Spleen (tissue), 7 donors: ENCODE measurements around a stretch of chr12.

DNA sequence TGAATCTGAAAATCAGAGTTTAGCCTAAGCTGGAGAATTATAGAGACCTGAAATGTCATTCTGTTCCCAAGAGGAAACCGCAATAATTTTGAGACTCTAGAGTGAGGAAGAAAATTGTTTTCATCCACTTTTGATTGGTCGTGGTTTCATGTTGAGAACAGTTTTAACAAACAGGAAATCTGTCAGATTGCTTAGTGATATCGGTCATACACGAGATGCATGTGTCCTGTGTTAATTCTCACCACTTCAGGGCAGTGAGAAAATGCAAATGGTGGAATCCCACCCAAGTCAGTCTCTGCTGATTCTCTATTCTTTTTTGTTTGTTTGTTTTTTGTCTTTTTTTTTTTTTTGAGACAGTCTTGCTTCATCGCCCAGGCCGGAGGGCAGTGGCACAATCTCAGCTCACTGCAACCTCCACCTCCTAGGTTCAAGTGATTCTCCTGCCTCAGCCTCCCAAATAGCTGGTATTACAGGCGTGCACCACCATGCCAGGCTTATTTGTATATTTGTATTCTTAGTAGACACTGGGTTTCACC is 1498.4 kb upstream of the TMEM132C start:
- PRO-cap, 4 experiments, result peak in 1 of 4 experiments; most common plus-strand start position 254 of the sequence (in 1); most common minus-strand start position 84 of the sequence (in 1)
- RAMPAGE, long total RNA, 4 experiments, result no peak in any of the 4 experiments

- PRO-cap, 4 experiments, result no peak in any of the 4 experiments
- RAMPAGE, long total RNA, 4 experiments, result no peak in any of the 4 experiments
Measured at GRCh38 chr12:127162812-127163012, 1104.3 kb upstream of the TMEM132C start.

DNA sequence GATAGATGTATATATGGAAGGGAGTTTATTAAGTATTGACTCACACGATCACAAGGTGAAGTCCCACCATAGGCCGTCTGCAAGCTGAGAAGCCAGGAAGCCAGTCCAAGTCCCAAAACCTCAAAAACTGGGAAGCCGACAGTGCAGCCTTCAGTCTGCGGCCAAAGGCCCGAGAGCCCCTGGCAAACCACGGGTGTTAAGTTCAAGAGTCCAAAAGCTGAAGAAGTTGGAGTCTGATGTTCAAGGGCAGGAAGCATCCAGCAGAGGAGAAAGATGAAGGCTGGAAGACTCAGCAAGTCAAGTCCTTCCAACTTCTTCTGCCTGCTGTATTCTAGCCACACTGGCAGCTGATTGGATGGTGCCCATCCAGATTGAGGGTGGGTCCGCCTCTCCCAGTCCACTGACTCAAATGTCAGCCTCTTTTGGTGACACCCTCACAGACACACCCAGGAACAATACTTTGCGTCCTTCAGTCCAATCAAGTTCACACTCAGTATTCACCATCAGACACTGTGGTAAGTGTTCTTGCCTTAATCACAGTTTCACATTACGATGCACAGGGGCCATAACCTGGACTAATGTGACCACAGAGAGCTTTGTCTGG is 1084.8 kb upstream of the TMEM132C start:
- PRO-cap, 4 experiments, result no peak in any of the 4 experiments
- RAMPAGE, long total RNA, 4 experiments, result no peak in any of the 4 experiments

- PRO-cap, 4 experiments, result no peak in any of the 4 experiments
- RAMPAGE, long total RNA, 4 experiments, result no peak in any of the 4 experiments
Measured at GRCh38 chr12:127488948-127489262, 778.1 kb upstream of the TMEM132C start.

- PRO-cap, 4 experiments, result no peak in any of the 4 experiments
- RAMPAGE, long total RNA, 4 experiments, result no peak in any of the 4 experiments
Measured at GRCh38 chr12:127623906-127624364, 643.0 kb upstream of the TMEM132C start.

DNA sequence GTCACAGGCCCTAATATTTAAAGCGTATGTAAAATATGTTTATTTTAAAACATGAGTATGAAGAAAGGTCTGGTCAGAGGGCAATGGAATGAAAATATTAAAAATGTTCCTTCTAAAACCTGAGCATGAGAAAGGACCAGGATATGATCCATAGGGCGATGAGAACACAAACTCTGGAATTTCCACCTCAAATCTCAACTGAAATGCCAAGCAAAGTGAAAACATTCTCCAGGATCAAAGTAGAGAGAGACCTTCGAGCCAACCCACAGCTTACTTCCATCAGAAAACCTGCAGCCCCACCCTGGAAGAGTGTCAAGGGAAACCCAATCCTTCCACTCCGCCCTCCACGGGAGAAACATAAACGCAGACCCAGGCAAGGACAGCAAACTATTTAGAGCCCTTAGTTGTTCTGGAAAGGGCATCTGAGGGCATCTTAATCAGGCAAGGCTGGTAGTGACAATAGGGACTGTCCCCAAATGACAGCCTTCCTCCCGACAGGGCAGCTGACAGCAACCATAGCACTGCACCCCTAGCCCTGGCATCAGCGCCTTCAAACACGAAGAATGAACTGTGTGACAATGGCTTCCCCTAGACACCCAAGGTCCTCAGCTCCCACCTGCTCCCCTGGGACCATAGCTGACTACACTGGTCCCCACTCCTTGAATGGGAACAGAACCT is 21.8 kb downstream of the SLC15A4 start:
- PRO-cap, 4 experiments, result no peak in any of the 4 experiments
- RAMPAGE, long total RNA, 4 experiments, result no peak in any of the 4 experiments

DNA sequence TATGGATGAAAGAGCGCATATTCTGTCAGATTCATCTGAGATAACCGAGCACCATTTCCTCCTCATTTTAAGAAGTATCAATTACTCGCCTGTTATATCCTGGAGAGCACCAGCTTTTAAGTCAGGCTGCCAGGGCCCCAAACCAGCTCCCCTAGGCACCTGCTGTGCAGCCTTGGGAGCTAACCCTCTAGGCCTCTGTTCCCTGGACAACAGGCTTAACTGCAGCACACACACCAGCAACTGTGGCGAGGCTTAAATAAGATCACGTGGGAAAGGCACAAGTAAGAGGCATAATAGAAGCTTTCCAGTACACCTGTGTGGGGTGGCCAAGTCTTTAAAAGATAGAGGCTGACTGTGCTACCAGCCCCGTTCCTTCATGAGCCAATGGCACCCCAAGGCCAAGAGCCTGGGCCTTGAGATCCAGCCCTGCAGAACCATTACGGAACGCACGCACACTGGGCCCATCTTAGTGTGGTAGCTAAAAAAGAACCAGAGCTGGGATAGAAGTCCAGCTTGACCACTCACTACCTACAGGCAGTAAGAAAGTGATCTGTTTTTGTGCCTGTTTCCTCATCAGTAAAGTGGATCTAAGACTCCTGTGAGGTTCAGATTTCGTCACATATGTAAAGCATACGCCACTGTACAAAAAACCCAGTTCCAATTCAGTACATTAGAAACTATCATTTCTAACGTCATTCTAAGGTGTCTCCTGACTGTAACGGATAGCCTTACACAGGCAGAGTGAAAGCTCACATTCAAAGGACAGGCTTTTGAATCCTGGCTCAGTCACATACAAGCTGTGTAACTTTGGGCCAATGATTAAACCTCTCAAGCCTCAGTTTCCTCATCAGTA is 3.8 kb downstream of the SLC15A4 start:
- PRO-cap, 4 experiments, result no peak in any of the 4 experiments
- RAMPAGE, long total RNA, 4 experiments, result no peak in any of the 4 experiments

- PRO-cap, 4 experiments, result no peak in any of the 4 experiments
- RAMPAGE, long total RNA, 4 experiments, result no peak in any of the 4 experiments
Measured at GRCh38 chr12:128973920-128974803, 120.9 kb downstream of the GLT1D1 start.

GRCh38 chr12:129109466-129109852 is 256.2 kb downstream of the GLT1D1 start:
- PRO-cap, 4 experiments, result no peak in any of the 4 experiments
- RAMPAGE, long total RNA, 4 experiments, result no peak in any of the 4 experiments

DNA sequence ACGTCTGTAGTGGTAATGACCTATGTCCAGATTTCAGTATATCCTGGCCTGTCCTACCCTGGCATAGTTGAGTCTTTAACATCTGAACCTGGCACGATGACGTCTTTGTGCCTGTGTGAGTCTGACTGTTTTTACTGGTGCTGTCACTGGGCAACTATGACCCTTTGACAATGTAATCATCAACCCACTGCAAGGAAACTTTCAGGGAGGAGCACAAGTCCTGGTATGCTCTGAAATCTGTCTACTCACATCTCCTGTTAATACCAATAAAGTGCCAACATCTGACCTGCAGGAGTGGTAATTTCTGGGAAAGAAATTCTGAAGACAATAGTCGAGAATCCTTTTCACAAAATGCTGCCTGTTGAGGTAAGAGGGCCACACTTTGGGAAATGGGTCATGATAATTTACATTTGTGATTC is 524.3 kb downstream of the TMEM132D start:
- PRO-cap, 4 experiments, result no peak in any of the 4 experiments
- RAMPAGE, long total RNA, 4 experiments, result no peak in any of the 4 experiments

DNA sequence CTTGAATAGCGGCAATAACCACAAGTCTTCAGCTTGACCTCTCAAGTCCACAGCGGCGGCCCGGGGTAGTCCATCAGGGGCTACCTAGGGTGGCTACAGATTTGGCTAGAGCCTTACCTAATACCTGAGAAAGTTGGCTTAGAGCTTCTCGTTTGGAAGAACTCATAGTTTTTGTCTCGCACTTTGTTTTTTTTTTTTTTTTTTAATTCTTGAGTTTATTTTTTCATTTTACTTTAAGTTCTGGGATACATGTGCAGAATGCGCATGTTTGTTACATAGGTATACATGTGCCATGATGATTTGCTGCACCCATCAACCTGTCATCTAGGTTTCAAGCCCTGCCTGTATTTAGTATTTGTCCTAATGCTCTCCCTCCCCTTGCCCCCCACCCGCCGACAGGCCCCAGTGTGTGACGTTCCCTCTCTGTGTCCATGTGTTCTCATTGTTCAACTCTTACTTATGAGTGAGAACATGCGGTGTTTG is 48.7 kb downstream of the FZD10 start:
- PRO-cap, 4 experiments, result peak in 1 of 4 experiments; most common minus-strand start position 197 of the sequence (in 1)
- RAMPAGE, long total RNA, 4 experiments, result no peak in any of the 4 experiments

DNA sequence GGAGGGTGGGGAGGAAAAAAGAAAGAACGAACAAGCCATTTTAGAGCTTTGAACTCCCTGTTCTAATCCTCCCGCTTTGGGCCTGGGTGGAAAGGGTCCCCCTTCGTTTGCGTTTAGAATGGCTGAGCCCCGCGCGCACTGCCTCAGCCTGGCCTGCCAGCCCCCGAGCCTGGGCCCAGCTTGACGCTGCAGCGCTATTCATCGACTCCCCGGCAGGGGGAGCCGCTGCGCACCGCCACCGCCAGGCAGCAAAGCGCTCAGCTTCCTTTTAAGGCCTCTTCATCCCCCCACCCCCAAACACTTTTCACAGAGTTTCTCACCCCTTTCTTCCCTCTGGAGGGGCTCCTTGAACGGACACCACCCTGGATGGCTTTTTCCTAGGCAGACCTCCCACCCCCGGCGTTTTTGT is 56.5 kb upstream of the PIWIL1 start:
- PRO-cap, 4 experiments, result no peak in any of the 4 experiments
- RAMPAGE, long total RNA, 4 experiments, result no peak in any of the 4 experiments

- PRO-cap, 4 experiments, result no peak in any of the 4 experiments
- RAMPAGE, long total RNA, 4 experiments, result no peak in any of the 4 experiments
Measured at GRCh38 chr12:130408181-130408525, 70.5 kb downstream of the PIWIL1 start.

DNA sequence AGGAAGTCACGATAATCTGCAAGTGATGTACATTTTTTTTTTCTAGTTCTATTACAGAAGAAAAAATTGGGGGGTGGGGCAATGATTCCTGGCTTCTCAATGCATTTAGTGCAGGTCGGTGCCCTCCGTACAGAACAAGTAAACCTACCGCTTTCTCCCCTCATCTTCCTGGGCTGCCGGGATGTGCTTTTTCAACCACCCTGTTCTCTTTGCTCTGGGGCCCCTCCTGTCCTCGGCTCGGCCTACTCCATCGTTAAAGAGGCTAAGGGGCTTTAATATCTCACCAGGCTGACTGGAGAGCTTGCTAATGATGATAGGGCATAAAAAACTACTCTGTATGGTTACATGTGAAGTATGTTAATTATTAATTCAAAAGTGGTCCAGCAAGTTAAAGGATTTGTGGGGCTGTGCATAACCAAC is 83.7 kb downstream of the RIMBP2 start:
- PRO-cap, 4 experiments, result no peak in any of the 4 experiments
- RAMPAGE, long total RNA, 4 experiments, result no peak in any of the 4 experiments

DNA sequence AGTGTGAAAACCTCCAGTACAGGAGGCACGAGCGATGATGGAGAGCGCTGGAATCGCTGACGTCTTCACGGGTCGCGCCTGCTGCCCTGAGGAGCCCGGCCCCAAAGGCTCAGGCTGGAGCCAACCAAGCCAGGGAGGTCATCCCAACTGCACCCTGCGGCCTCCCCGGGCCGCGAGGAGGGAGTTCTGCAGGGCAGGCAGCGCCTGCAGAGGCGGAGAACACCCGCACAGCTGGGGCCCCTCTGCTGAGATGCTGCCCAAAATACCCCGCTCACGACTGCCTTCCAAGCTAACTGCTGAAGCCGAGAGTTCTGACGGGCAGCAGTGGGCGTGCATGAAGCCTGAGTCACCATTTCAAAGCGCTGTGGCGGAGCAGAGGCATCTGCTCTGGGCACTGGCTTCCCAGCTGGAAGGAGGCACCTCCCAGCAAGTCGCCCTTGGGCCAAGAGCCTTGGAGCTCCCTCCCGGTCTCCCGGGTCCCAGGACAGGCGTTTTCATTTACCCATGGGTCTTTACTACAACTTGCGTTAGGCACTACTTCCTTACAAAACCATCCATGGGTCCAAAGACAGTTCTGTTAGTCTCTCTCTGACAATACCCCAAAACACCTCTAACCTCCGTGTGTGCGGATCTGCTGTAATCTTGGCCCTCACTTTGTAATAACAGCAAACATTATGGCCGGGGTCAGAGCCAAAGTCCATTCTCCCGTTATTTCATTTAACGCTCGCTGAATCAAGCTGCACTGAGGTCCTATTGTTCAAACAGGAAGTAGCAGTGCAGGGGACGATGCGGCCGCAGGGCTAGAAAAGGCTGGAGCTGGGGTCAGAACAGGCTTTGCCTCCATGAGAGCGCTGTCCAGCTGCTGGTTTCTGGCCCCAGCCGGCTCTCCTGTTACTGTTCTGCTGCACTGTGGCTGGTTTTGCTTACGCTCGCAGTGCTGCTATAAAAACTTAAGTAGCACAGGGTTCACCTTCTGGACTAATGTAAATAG is 60.2 kb upstream of the RIMBP2 start:
- PRO-cap, 4 experiments, result no peak in any of the 4 experiments
- RAMPAGE, long total RNA, 4 experiments, result no peak in any of the 4 experiments

- PRO-cap, 4 experiments, result no peak in any of the 4 experiments
- RAMPAGE, long total RNA, 4 experiments, result no peak in any of the 4 experiments
Measured at GRCh38 chr12:130924805-130925579, 28.7 kb upstream of the ADGRD1 start.

- PRO-cap, 4 experiments, result no peak in any of the 4 experiments
- RAMPAGE, long total RNA, 4 experiments, result no peak in any of the 4 experiments
Measured at GRCh38 chr12:130946092-130946516, 7.6 kb upstream of the ADGRD1 start.

GRCh38 chr12:130992314-130992990 is 38.7 kb downstream of the ADGRD1 start:
- PRO-cap, 4 experiments, result no peak in any of the 4 experiments
- RAMPAGE, long total RNA, 4 experiments, result no peak in any of the 4 experiments

DNA sequence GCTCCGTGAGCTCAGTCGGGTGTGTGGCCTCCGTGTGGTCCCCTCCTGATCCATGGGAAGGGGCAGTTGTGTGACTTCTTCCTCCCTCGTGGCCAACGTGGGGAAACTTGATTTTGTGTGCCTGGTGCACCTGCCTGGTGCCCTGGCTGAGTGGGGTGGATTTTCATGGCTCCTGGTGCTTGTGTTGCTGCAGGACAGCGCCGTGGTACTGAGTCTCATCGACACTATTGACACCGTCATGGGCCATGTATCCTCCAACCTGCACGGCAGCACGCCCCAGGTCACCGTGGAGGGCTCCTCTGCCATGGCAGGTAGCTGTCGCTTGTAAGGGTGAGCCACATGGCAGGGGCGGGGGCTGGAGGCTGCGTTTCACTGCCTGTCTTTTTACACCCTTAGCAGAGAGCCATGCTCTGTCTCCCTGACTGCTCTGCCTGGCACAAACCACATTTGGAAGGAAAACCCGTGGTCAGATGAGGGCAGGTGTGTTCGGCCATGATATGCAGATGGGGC is 49.3 kb downstream of the ADGRD1 start:
- PRO-cap, 4 experiments, result no peak in any of the 4 experiments
- RAMPAGE, long total RNA, 4 experiments, result no peak in any of the 4 experiments

GRCh38 chr12:131007114-131008011 is 53.7 kb downstream of the ADGRD1 start:
- PRO-cap, 4 experiments, result no peak in any of the 4 experiments
- RAMPAGE, long total RNA, 4 experiments, result no peak in any of the 4 experiments